IMR-90 (cell line): ENCODE data around the genes ZNF611, MYADM, TARM1 and TTYH1.

DNA sequence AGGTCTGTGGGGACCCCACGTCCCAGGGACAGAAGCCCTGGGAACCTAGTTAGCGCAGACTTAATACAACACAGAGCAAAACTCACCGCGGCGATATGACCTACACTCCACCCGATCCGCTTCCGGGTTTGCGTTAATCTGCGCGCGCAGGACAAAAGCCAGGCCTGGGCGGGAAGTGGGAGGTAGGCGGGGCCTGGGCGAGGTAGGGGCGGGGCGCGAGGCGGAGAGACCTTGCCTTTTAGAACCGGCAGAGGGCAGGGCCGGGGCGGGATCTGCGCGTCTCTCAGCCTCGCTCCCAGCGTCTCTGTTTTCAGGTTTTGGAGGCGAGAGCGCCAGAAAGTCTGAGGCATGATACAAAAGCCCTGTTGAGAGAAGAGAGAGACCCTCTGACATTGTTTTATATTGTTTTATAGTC is at the start of gene ZNF611:
Gene ZNF611, minus strand, starts transcription at position 130 of the 415 bp plus-strand sequence.
- RRBS, result no CpG with 5 or more reads among the region's 28 CpGs
CAGE:
- cytosol, long polyA plus RNA, result no peak
- long polyA plus RNA, result start-site peak on the minus strand centred at position 125 of the sequence, 36 bp wide, 49 and 71 reads in 2 replicates
- nucleus, long polyA plus RNA, result start-site peak on the minus strand centred at position 125 of the sequence, 72 bp wide, 54 and 65 reads in 2 replicates

DNA sequence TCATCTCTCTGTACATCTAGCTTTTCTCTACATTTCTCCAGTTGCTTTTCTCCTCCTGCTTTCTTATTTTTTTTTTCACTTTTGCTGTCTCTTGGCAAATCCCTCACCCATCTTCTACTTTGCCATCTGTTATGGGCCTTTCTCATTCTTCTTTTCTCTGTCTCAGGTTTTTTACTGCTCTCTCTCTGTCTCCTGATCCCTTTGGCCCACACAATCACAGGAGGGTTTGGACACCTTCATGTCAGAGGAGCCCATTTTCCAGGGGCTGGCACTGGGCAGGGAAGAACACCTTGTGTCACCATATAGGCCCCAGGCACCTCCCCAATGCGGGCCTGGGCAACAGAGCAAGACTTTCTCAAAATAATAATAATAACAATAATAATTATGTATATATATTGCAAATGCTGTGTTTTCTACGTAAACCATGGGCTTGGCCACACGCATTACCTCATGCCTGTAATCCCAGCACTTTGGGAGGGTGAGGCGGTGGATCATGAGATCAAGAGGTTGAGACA is 4.4 kb downstream of the ZNF320 start:
- RRBS, result no CpG with 5 or more reads among the region's 4 CpGs
CAGE:
- cytosol, long polyA plus RNA, result no peak
- long polyA plus RNA, result no peak
- nucleus, long polyA plus RNA, result no peak

DNA sequence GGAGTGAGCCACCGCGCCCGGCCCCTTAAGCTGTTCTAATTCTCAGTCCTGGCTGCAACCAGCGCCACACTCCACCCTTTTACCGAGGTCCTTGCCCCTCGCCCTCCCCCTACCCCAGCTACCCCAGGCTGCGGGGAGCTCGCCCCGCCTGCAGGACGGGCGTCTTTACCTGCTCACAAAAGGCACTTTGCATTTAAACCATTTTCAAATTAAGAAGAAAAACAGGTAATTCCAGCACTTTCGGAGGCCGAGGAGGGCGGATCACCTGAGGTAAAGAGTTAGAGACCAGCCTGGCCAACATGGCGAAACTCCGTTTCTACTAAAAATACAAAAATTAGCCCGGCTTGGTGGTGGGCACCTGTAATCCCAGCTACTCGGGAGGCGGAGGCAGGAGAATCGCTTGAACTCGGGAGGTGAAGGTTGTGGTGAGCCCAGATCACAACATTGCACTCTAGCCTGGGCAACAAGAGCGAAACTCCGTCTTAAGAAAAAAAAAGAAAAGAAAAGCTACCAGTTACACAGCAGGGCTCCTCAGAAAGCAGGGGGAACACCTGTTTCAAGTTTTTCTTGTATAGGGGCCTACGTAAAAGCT is 16.0 kb upstream of the ERVV-1 start:
- RRBS, result no CpG with 5 or more reads among the region's 24 CpGs
CAGE:
- cytosol, long polyA plus RNA, result no peak
- long polyA plus RNA, result no peak
- nucleus, long polyA plus RNA, result no peak

DNA sequence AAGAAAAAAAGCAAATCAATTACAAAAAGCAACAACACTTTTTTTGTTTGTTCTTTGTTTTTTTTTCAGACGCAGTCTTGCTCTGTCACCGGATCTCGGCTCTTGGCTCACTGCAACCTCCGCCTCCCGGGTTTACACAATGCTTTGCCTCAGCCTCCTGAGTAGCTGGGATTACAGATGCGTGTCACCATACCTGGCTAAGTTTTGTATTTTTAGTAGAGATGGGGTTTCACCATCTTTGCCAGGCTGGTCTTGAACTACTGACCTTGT is 2.2 kb downstream of the ZNF415 start:
- RRBS, result no CpG with 5 or more reads among the region's 6 CpGs
CAGE:
- cytosol, long polyA plus RNA, result no peak
- long polyA plus RNA, result no peak
- nucleus, long polyA plus RNA, result no peak

DNA sequence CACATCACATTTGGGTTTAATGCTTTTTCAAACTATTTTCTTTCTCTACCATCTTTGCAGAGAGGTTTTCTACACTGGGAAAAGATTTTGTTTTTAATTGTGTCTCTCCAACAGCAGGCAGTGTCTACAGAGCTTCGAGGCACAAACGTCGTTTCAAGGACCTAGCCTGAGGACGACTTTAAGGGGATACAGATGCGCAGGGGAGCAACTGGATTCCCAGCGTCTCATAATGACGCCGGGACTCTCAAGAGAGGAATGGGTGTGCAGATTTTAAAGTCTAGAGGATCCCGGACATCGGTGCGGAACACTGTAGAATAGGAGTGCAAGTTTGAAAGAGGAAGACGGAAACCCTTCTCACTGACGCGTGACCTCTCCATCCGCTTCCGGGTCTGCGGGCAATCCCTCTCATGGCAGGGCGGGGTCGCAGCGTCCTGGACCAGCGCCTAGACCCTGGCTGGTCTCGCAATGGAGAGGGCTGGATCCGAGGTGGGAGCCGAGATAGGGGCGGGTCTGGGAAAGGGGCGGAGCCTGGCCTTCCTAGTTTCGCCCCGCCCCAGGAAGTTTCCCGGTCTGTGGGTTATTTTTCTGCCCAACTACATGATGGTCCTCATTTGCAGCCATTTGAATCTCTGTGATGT is 4.7 kb upstream of the ZNF845 start:
- RRBS, result 38% methylated on average over 8 of the region's 29 CpGs
CAGE:
- cytosol, long polyA plus RNA, result no peak
- long polyA plus RNA, result no peak
- nucleus, long polyA plus RNA, result no peak

DNA sequence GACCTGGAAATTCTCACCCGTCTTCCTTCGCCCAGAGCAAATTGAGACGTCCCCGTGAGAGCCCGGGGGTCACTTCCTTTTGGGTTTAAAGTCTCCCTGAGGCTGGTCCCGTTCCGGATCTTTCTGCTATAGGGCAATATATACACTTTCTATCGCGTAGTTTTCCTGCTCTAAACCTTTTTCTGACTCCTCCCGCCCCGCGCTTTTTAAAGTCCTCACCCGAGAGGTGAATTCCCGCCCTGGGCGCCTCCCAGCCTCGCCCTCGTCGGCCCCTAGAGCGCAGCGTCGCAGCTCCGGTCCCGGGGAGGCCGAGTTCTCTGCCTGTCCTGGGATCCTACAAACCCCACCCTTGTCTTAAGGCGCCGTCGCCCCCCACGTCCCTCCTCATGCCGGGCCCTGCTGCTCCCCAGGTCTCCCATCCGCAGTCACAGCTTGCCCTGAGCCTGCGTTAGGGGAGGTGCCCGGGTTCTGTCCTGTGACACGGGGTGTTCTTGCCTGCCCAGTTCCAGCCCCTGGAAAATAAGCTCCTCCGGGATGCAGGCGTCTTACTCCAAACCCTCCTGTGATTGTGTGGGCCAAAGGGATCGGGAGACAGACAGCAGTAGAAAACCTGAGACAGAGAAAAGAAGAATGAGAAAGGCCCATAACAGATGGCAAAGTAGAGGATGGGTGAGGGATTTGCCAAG is 479 bp downstream of the ZNF525 start:
- RRBS, result under 1% methylated on average over 4 of the region's 36 CpGs
CAGE:
- cytosol, long polyA plus RNA, result no peak
- long polyA plus RNA, result no peak
- nucleus, long polyA plus RNA, result no peak

DNA sequence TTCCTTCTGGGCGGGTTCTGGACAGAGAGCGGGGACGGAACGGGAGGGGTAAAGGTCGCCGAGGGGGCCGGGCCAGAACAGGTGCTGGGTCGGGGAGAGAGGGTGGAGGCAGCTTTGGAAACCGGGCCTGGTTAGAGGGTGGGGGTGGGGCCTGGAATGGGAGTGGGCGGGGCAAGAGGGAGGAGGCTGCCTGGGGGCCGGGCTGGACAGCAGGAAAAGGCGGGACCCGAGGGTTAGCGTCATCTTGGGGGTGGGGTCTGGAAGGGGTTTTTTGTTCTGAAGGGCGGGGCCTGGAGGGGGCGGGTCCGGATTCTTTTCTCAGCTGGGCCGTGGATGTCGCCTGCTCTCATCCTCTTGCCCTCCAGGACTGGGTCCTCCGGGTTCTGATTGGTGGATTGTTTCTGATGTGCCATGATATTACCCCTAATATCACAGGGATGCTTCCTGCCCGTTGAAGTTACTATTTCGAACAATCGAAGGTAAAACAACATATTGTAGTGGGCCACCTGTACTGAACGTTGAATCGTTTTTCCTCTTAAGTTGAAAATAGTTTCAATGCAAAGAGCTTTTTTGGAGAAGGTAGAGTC is 4.2 kb upstream of the ZNF813 start:
- RRBS, result 9% methylated on average over 11 of the region's 25 CpGs
CAGE:
- cytosol, long polyA plus RNA, result no peak
- long polyA plus RNA, result no peak
- nucleus, long polyA plus RNA, result no peak

- RRBS, result no CpG with 5 or more reads among the region's 28 CpGs
CAGE:
- cytosol, long polyA plus RNA, result no peak
- long polyA plus RNA, result no peak
- nucleus, long polyA plus RNA, result no peak
These were observed 592 bp upstream of the ZNF813 start for GRCh38 chr19:53466812-53467469.

DNA sequence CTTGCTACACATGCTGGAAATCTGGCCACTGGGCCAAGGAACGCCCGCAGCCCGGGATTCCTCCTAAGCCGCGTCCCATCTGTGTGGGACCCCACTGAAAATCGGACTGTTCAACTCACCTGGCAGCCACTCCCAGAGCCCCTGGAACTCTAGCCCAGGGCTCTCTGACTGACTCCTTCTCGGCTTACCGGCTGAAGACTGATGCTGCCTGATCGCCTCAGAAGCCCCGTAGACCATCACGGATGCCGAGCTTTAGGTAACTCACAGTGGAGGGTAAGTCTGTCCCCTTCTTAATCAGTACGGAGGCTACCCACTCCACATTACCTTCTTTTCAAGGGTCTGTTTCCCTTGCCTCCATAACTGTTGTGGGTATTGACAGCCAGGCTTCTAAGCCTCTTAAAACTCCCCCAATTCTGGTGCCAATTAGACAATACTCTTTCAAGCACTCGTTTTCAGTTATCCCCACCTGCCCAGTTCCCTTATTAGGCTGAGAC is 9.8 kb upstream of the NLRP12 start:
- RRBS, result no CpG with 5 or more reads among the region's 14 CpGs
CAGE:
- cytosol, long polyA plus RNA, result no peak
- long polyA plus RNA, result no peak
- nucleus, long polyA plus RNA, result no peak

GRCh38 chr19:53867794-53868247 is at the start of gene MYADM:
Gene MYADM (plus strand): TSS chr19:53867883.
- RRBS, result no CpG with 5 or more reads among the region's 19 CpGs
CAGE:
- cytosol, long polyA plus RNA, result start-site peak on the plus strand at chr19:53867879-53867924, 170 and 1,807 reads in 2 replicates
- long polyA plus RNA, result start-site peak on the plus strand at chr19:53867879-53867923, 735 and 2,470 reads in 2 replicates
- nucleus, long polyA plus RNA, result start-site peak on the plus strand at chr19:53867886-53868400, 125 and 417 reads in 2 replicates

GRCh38 chr19:53877005-53878040 is 4.7 kb upstream of the PRKCG start:
- RRBS, result no CpG with 5 or more reads among the region's 20 CpGs
CAGE:
- cytosol, long polyA plus RNA, result no peak
- long polyA plus RNA, result no peak
- nucleus, long polyA plus RNA, result start-site peak on the minus strand at chr19:53877142-53877208, 8 and 7 reads in 2 replicates

GRCh38 chr19:54019885-54020562 is 28.6 kb downstream of the CACNG6 start:
- RRBS, result no CpG with 5 or more reads among the region's 12 CpGs
CAGE:
- cytosol, long polyA plus RNA, result no peak
- long polyA plus RNA, result no peak
- nucleus, long polyA plus RNA, result no peak

DNA sequence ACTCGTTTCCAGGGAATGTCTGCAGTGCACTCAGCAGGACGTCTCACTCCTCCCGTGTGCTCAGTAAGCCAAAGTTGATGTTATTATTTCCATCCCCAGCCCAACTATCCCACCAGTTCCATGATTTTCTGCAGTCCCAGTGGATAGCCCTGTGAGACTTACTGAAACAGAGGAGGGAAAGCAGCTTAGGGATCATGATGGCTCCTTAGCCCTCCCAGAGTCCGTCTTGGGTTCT is at the start of gene TARM1:
Gene TARM1, minus strand, starts transcription at position 221 of the 235 bp plus-strand sequence.
- RRBS, result no CpG with 5 or more reads among the region's 4 CpGs
CAGE:
- cytosol, long polyA plus RNA, result no peak
- long polyA plus RNA, result no peak
- nucleus, long polyA plus RNA, result no peak

- RRBS, result no CpG with 5 or more reads among the region's 59 CpGs
CAGE:
- cytosol, long polyA plus RNA, result no peak
- long polyA plus RNA, result no peak
- nucleus, long polyA plus RNA, result no peak
These were observed 3.0 kb upstream of the LENG1 start for GRCh38 chr19:54162159-54163268.

- RRBS, result no CpG with 5 or more reads among the region's 14 CpGs
CAGE:
- cytosol, long polyA plus RNA, result no peak
- long polyA plus RNA, result no peak
- nucleus, long polyA plus RNA, result no peak
These were observed 4.2 kb upstream of the LAIR1 start for GRCh38 chr19:54368806-54369458.

GRCh38 chr19:54374160-54374664 is 9.5 kb upstream of the LAIR1 start:
- RRBS, result no CpG with 5 or more reads among the region's 12 CpGs
CAGE:
- cytosol, long polyA plus RNA, result no peak
- long polyA plus RNA, result no peak
- nucleus, long polyA plus RNA, result no peak

DNA sequence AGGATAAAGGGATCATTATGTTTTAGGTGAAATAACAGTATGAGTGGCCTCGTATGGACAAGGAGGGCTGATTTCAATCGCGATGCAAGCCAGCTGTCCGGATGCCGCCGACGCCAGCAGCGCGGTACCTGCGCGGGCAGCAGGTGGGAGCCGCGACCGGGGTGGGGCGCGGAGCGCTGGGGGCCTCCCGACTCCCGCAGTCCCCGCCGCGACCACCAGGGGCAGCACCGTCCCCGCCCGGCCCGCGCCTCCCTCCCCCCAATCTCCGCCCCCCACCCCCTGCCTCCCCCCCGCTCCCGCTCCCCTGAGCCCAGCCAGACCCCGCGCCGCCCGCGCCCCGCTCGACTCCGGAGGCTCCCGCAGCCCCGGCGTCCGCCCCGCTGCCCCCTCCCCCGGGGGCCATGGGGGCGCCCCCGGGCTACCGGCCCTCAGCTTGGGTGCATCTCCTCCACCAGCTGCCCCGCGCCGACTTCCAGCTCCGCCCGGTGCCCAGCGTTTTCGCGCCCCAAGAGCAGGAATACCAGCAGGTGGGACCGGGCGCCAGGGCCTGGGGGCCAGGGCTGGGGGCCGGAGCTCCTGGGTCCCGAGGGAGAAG is at the start of gene TTYH1:
Gene TTYH1, plus strand, starts transcription at position 313 of the 595 bp plus-strand sequence.
- RRBS, result 7% methylated on average over 33 of the region's 59 CpGs
CAGE:
- cytosol, long polyA plus RNA, result no peak
- long polyA plus RNA, result no peak
- nucleus, long polyA plus RNA, result no peak

- RRBS, result no CpG with 5 or more reads among the region's 19 CpGs
CAGE:
- cytosol, long polyA plus RNA, result no peak
- long polyA plus RNA, result no peak
- nucleus, long polyA plus RNA, result no peak
These were observed 14.8 kb upstream of the LENG8 start for GRCh38 chr19:54434022-54434754.

DNA sequence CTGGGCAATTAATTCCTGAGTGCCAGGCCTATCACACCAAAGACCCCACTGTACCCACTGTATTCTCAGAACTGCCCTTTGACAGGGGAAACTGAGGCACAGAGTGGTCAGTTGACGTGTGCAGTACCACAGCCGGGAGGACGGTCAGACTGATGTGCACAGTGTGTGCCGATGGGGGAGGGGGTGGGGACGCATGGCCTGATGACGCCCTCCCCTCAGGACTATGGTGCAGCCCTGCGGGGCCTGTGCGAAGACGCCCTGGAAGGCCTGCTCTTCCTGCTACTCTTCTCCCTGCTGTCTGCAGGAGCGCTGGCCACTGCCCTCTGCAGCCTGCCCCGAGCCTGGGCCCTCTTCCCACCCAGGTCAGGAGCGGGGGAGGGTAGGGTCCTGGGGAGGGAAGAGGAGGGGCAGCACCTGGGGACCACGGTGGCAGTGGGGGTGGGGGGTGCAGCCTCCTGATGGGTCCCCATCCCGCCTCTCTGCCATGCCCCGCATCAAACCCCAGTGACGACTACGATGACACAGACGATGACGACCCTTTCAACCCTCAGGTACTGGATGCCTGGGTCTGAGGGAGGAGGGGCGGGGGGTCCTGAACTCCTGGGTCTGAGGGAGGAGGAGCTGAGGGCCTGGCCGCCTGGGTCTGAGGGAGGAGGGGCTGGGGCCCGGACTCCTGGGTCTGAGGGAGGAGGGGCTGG is 13.5 kb upstream of the LENG8 start:
- RRBS, result no CpG with 5 or more reads among the region's 22 CpGs
CAGE:
- cytosol, long polyA plus RNA, result no peak
- long polyA plus RNA, result no peak
- nucleus, long polyA plus RNA, result no peak

DNA sequence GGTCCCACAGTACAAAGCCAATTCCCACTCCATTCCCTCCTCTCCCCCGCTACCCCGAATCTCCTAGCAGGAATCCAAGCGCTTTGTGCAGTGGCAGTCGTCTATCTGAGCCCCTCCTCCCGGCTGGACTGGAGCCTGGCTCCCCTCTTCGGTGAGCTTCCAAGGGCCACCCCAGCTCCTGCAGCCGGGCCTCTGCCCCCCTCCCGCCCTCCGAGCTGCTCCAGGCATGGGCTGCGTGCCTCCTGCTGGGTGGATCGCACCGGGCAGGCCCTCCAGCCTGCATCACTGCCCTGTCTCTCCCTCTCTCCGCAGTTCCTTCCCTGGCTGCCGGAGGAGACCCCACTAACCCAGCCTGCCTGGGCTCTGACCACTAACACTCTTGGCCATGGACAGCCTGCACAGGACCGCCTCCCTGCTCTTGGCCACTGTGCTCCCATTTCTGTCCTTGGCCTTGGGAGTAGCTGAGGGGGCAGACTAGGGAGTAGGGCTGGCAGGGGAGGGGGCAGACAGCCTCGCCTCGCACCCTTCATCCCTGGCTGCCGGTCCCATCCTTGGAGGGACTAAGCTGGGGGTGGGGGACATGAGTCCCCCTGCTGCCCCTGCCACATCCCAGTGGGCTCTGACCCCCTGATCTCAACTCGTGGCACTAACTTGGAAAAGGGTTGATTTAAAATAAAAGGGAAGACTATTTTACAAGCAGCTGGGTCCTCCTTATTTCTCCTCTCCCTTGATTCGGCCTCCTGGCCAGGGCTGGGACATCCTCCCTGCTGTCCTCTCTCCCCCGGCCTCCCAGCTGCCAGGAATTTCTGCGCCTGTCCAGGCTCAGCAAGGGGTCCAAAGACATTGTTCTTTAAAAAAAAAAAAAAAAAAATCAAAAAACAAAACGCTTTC is 12.7 kb upstream of the LENG8 start:
- RRBS, result 37% methylated on average over 10 of the region's 23 CpGs
CAGE:
- cytosol, long polyA plus RNA, result no peak
- long polyA plus RNA, result no peak
- nucleus, long polyA plus RNA, result no peak